ENCODE measurements around the gene GIN1.

- PRO-cap, result no peak
- RAMPAGE, long total RNA, 4 experiments, result no peak in any of the 4 experiments
These were observed 60.2 kb downstream of the FAM174A start for GRCh38 chr5:100595229-100595869.

- PRO-cap, result no peak
- RAMPAGE, long total RNA, 4 experiments, result no peak in any of the 4 experiments
These were observed 122.2 kb downstream of the FAM174A start for GRCh38 chr5:100657324-100657735.

GRCh38 chr5:100777524-100777992 lies 125.5 kb downstream of the ST8SIA4 start:
- PRO-cap, result no peak
- RAMPAGE, long total RNA, 4 experiments, result no peak in any of the 4 experiments

GRCh38 chr5:100889066-100889677 lies 13.9 kb downstream of the ST8SIA4 start:
- PRO-cap, result no peak
- RAMPAGE, long total RNA, 4 experiments, result no peak in any of the 4 experiments

DNA sequence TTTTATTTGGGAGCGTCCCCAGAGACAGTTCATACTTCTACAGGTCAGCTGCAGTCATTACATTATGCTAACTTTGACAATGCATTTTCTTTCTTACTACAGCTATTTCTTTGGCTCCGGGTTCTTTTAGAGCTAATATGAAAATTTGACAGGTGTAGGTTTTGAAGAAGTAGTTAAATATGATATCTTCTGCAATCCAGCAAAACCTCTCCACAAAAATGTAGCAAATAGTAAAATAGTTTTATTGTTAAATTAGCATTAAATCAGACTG lies 242.1 kb upstream of the ST8SIA4 start:
- PRO-cap, result no peak
- RAMPAGE, long total RNA, 4 experiments, result no peak in any of the 4 experiments

- PRO-cap, result no peak
- RAMPAGE, long total RNA, 4 experiments, result no peak in any of the 4 experiments
These were observed 739 bp upstream of the PAM start for GRCh38 chr5:102754521-102754611.

DNA sequence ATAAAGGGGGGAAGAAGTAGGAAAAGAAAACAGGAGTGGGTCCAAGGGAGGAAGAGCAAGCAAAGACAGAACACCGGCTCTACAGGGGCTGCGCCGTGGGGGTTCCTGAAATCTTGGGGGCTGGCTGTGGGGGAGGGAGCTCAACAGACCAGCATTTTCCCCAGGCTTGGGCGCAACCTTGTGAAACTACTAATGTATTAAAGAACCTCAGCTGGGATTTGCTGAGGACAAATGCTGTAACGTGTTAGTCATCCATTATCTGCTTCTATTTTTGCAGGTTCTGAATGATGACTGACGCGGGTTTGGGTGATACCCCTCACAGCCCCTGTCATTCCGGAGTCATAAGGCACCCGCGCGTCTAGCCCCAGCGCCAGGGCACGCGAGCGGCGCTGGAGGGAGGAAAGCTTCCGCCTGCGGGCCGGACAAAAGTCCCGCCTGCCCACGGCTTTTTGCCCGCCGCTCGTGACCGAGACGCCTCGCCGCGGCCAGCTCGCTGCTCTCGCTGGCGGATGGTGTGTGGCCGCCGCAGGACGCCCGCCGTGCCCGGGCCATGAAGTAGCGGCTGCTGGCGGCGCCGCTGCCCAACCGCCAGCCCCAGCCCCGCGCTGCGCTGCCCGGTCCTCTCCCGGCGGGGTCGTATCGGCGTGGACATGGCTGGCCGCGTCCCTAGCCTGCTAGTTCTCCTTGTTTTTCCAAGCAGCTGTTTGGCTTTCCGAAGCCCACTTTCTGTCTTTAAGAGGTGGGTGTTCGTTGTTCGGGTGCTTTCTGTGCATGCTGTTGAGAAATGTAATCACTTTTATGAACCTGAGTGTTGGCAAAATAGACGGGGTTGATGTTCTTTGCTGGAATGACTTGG lies 110.7 kb downstream of the PAM start:
- PRO-cap, result unidirectional peak, plus-strand start at position 502 of the sequence
- RAMPAGE, long total RNA, 4 experiments, result no peak in any of the 4 experiments

GRCh38 chr5:102959750-102960174 lies 160.2 kb downstream of the GIN1 start:
- PRO-cap, result no peak
- RAMPAGE, long total RNA, 4 experiments, result no peak in any of the 4 experiments

GRCh38 chr5:102961009-102961367 lies 158.9 kb downstream of the GIN1 start:
- PRO-cap, result no peak
- RAMPAGE, long total RNA, 4 experiments, result no peak in any of the 4 experiments

- PRO-cap, result no peak
- RAMPAGE, long total RNA, 4 experiments, result no peak in any of the 4 experiments
These were observed 145.9 kb downstream of the GIN1 start for GRCh38 chr5:102973928-102974599.

GRCh38 chr5:103119490-103120438 lies at the start of gene GIN1:
TSS of gene GIN1 (minus strand) at chr5:103120138.
- PRO-cap, result bidirectional peak, plus-strand start at chr5:103119876, minus-strand start at chr5:103119862; bidirectional peak, plus-strand start at chr5:103120360, minus-strand start at chr5:103120085
- RAMPAGE, long total RNA, 4 experiments, result start-site peak on the plus strand in 4 of 4 experiments, at chr5:103120266-103120438 at its widest, 89 to 1,855 reads per replicate; start-site peak on the minus strand in 3 of 4 experiments, at chr5:103120126-103120149 at its widest, 12 to 113 reads per replicate

DNA sequence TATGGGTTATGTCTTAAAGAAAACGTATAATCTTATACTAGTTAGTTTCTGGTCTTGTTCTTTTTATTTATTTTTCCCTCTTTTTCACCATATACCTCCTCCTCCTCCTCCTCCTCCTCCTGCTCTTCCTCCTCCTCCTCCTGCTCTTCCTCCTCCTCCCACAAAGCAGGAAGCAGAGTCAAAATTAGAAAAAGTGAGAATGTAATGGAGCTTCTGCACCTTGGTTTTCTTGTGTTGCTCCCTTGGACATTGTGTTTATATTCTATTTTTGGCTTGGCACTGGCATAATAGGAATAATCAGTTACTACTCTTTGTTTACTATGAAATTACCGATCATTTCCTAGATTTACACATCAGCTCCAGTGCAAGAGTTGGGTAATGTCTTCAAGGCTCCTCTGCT lies 4.5 kb downstream of the MACIR start:
- PRO-cap, result no peak
- RAMPAGE, long total RNA, 4 experiments, result no peak in any of the 4 experiments

DNA sequence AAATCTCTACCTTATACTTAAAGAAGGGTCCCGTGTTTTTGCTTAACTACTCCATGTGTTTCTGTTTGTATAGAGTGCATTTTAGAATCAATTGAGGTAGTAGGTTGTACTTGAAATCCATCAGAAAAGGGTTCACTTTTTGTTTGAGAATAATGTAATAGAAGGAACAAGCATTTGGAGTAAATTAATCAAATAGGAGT lies 1576.2 kb upstream of the NUDT12 start:
- PRO-cap, result no peak
- RAMPAGE, long total RNA, 4 experiments, result no peak in any of the 4 experiments

GRCh38 chr5:105392377-105392894 lies 1829.8 kb upstream of the NUDT12 start:
- PRO-cap, result no peak
- RAMPAGE, long total RNA, 4 experiments, result no peak in any of the 4 experiments

DNA sequence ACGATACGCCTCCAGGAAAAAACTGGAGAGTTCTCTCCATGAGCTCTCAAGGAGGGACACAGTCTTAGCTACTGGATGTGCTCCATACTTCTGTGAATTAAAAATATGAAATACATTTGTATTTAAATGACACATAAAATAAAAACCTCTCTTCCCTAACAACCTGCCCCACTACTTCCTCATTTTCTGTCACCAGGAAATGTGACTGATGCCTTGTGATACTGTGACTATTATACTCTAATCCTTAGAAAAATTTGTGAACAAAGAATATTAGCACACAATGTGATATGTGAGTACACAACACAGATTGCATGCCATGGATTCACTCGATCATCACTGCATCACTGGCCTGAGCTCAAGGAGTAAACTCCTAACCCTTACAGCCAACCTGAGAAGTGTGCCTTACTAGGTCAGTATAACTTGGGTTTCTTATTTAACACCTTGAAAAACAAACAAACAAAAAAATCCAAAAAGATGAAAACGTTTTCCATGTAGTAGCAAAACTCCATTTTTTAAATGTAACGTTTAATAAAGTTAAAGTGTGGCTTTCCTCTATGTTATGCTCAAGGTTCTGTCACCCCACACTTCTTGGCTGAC lies 280.9 kb downstream of the EFNA5 start:
- PRO-cap, result no peak
- RAMPAGE, long total RNA, 4 experiments, result no peak in any of the 4 experiments

DNA sequence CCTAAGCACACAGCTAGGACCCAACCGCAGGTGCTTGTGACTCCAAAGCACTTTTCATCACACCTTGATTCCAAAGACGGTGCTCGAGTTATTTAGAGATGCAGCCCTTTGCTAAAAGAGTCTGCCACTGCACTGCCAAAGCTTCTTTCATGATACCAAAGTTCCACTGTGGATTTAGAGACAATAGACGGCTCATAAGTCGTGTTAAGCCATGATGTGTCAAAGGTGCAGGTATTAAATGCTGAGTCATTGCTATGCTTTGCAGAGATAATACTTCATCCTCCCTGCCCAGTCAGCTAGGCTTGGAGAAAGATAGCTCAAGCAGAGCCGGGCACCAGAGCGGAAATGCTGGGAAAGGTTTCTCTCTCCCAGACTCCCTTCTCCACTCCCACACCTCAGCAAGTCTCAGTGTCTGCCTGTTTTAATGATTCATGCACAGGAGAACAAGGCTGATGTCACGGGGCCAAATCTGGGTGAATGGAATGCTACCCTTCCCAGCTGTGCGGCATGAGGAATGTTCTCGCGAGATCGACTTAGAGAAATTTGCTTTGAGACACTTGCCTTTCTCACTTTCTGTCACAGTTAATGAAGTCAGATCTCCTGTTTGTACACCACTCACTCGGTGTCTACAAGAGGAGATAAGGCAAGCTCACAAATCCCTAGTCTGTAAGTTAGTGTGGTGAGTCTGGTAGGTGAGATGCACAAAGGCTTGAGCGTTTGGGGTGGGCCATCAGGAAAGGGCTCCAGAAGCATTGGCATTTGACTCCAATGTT lies 204.5 kb downstream of the EFNA5 start:
- PRO-cap, result no peak
- RAMPAGE, long total RNA, 4 experiments, result no peak in any of the 4 experiments

DNA sequence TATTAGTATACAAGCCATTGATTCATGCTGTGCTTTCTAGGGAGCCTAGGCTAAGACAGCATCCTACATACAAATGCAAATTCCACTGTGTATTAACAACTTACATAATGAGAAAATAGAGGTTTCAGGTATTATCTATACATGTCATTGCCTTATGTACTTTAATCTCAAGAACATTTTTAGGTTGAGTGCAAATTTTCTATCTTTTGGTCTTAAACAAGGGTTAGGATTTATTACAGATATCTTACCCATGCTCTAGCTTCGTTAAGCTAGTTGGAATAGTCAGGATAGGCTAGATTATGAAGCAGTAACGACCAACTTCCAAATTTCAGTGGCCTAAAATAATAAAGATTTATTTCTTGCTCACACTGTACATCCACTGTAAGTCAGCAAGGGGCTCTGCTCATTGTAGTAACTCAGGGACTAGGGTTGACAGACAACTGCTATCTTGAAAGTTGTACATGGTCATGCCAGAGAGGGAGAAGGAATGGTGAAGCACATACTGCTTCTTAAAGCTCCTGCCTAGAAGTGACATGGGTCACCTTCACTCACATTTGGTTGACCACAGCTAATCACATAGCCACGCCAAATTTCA lies 140.8 kb downstream of the EFNA5 start:
- PRO-cap, result no peak
- RAMPAGE, long total RNA, 4 experiments, result start-site peak on the minus strand in 1 of 4 experiments, centred at position 71 of the sequence, 5 reads per replicate

- PRO-cap, result bidirectional peak, plus-strand start at chr5:107572364, minus-strand start at chr5:107572170
- RAMPAGE, long total RNA, 4 experiments, result start-site peak on the minus strand in 1 of 4 experiments, at chr5:107572140-107572247 at its widest, 5 reads per replicate
These were observed 98.7 kb downstream of the EFNA5 start for GRCh38 chr5:107572012-107572504.

DNA sequence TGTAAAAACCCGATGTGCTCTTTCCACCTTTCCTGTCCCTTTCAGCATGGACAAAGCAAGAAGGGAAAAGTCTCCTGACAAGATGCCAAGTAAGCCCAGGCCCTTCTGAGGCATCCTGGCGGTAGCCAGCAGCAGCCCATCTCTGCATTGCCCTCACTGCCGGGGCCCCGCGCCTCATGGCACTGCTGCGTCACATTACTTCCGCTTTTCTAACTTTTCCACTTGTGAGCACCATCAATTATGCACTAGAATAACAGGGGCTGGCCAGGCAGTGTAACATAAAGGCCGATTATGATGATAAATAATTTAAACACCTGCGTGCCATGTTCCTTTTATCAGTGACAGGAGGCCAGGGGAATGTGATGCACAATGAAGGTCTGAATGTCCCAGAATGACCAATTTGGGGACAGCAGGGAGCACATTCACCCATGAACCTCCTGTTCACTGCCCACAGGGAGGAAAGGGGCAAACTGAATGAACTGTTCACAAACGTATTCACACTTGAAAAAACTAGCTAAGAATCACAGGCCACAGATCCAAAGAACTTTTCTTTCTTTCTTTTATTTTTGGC lies 37.3 kb downstream of the EFNA5 start:
- PRO-cap, result no peak
- RAMPAGE, long total RNA, 4 experiments, result start-site peak on the minus strand in 2 of 4 experiments, centred at positions 244 to 268 of the sequence, 8 to 9 reads per replicate

DNA sequence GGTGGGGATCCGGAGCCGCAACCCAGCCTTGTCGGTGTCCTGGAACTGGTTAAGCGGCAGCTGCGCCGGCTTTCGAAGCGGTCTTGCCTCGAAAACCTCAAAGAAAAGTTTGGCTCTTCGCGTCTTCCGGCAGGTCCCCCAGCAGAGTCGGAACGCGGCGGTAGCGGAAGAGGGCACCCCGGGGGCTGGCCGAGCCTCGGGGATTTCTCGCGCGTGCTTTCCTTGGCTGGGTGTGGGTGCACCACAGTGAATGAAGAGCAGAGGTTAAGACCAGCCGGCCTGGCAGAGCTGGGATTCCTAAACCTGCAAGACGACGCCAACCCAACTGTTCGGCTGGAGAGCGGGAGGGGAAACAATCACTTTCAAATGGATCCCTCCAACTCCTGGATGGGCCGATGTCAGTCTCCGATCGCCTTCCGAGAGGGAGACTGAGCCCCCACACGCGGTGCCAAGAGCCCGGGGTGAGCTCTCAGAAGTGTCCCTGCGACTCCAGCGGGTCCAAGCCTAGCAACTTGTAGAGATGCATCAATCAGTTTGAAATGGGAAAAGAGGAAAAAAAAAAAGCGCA lies 718 bp upstream of the EFNA5 start:
- PRO-cap, result bidirectional peak, plus-strand start at position 246 of the sequence, minus-strand start at position 165 of the sequence; unidirectional peak, minus-strand start at position 514 of the sequence
- RAMPAGE, long total RNA, 4 experiments, result start-site peak on the minus strand in 2 of 4 experiments, centred at positions 161 to 176 of the sequence, 18 to 24 reads per replicate